Neural cell (in vitro differentiated cells): ENCODE measurements around a stretch of chr22.

DNA sequence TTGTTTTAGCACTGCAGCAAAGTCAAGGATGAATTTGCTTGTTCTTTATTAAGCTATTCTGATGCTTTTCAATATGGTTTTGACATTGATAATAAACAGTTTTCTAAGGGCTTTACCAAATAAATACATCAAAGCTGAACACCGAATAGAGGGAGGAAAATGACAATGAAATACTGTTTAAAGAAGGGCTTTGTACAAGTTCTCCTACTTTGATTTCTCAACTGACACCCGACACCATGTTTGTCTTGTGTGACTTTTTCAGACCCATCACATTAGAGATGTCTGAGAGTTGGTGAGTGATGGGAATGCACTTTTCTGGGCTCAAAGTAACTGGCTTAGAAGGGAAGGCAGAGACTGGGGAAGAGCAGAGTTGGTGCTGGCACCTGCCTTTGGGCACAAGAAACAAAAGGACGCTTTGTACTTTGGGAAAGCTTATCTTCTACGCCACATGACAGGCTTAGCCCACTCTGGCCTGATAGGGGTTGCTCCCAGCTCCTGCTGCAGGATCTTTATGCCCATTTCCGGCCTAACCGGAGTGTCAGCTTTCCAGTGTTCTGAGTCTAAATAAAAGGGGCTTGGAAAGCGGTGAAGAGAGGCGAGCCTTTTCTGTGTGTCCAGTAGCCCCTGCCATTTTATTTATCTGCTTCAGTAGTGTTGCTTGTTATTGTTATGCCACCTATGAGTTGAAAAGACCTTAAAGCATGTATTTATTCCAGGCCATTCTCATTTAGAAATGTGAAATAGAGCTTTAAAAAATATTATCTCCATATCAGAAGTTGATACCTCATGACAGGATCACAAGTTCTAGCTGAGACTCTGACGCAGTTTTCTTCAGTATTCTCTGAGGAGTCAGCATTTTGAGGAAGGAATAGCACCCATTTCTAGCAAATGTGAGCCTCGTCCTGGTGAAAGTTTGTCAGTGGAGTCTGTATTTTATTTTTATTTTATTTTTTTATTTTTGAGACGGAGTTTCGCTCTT, 24.1 kb downstream of the KREMEN1 start:
- RAMPAGE, long total RNA = no peak

DNA sequence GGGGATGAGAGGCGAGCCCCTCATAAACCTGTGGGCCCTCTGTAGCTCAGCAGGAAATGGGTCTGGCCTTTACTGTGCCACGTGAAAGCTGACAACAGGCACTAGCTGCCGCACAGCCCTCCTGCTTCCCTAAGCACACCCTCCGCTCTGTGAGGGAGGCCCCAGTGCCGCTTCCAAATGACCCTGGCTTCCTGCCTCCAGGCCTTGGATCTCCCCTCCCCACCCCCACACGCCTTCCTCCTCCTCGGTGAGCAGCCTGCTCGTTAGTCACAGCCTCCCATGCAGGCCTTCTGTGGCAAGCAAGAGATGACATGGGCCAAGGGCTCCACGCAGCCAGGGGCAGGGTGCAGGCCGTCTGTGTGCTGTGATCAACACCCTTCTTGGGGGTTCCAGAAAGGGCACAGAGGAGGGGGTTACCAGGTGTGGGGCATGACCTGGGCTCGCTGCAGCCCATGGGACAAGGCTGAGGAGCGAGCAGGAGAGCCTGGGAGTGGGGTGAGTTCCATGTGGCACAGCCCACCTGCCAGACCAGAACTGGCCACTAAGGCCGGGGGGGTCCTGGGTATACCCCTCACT, 15.3 kb upstream of the RASL10A start:
- RAMPAGE, long total RNA = no peak

DNA sequence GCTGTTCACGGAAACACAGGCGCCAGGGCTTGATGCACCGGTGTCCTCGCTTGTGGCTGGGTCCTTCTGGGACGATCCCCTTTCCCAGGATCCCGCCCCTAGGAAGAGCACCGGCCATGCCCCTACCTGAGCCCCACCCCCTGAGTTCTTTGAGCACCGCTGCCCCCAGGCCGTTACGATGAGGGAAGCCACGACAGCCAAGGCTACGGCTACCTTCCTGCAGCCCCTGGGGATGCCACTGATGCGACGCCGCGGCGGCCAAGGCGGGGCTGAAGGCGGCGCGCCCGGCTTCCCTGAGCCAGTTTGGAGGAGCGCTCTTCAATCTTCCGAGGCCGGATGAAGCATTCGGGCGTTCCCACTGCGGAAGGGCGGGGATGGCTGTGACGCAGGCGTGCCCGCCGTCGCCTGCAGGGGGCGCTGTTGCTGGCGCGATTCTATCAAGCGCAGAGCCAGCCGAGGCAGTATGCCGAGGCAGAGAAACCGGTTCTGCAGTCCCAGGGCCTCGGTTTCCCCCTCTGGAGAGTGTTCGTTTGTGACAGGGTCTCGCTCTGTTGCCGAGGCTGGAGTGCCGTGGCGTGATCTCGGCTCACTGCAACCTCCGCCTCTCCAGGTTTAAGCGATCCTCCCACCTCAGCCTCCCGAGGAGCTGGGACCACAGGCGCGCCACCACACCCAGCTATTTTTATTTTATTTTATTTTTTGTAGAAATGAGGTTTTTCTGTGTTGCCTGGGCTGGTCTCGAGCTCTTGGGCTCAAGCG, 9.7 kb upstream of the NEFH start:
- RAMPAGE, long total RNA = no peak

DNA sequence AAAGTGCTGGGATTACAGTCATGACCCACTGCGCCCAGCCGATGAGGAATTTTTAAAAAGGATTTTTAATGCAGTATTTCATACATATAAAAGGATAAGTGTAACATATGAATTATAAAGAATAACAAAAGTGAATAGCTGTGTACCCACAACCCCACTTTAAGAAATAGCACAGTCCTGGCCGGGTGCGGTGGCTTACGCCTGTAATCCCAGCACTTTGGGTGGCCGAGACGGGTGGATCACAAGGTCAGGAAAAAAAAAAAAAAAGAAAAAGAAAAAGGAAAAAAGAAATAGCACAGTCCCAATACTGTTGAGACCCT, 54.3 kb upstream of the CABP7 start:
- RAMPAGE, long total RNA = no peak

GRCh38 chr22:29695096-29695574, 24.7 kb upstream of the CABP7 start:
- RAMPAGE, long total RNA = no peak

DNA sequence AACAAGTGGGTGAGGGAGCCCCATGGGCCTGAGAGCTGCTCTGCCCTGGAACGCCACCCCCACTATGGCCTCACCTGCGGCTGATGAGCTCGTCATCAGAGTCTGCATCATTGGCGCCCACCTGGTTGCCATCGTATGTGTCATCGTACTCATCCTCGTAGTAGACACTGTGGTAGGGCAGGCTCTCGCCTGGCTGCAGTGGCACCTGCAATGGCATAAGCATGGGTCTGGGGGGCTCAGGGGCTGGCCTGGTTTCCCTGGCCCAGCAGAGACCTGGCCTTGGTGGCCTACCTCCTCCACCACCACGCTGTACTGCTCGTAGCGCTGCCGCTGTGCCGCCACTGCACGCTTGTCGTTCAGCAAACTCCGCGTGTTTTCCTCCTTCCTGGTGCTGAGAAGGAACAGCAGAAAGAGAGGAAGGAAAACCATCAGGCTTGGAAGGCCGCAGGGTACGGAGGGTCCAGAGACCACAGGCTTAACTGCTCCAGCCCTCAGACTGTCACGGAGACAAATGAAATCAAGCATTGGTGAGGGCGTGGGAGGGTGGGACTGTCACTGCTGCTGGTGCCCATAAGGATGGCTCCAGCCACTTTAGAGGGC, 26.2 kb downstream of the UQCR10 start:
- RAMPAGE, long total RNA = no peak

DNA sequence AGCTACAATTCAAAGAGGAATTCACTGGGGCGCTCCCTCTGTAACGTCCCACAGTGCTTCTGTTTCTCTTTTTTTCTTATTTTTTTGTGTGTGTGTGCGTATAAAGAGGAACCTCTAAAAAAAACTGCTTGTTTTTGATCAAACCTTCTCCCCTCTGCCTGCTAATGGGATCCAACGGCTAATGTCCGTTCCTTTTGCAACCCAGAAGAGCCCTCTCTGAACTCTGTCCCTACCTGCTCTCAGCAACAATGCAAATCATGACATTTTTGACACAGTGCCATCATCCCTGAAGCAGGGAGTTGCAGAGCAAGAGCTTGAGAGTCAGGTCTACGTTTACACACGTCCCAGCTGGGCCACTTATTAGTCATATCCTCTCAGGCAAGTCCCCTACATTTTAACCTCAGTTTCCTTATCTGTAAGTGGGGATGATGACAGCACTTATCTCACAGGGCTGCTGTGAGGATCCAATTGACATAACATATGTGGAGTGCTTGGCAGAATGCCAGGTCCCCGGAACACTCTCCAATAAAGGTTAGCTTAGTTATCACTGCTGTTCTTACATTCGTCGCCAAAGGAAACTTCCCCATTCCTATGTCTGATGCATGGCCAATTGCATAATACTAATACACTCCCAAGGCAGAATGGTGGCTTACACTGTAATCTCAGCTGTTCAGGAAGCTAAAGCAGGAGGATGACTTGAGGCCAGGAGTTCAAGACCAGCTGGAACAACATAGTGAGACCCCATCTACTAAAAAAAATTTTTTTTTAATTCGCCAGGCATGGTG, 16.8 kb downstream of the ASCC2 start:
- RAMPAGE, long total RNA = no peak

GRCh38 chr22:29824725-29825245, 13.3 kb downstream of the ASCC2 start:
- RAMPAGE, long total RNA = no peak

- RAMPAGE, long total RNA = no peak
These were observed 10.4 kb downstream of the ASCC2 start for GRCh38 chr22:29827473-29828300.

DNA sequence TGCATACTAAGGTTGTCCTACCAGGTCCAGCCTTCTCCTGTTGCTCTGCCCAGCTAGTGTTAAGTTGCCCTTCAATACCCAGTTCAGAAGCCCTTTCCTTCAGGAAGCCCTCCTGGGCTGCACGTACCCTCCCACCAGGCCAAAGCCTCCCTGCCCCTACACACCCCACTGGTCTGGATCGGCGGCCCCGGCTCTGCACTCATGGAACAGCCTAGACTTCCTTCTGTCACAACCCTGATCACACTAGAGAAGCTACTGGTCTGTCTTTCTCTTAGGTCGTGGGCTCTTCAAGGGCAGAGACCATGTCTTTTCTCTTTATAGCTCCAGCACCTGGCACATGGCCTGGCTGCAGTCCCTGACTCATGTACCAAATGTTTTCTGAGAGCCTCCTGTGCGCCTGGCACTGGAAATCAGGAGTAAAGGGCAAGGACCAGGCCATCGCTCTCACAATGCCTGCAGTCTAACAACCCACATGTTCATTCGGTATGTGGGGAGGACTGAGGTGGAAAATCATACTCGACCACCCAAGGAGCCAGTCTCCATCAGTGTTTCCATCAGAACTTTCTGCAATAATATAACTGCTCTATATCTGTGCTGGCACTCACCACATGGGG, 7.5 kb downstream of the ASCC2 start:
- RAMPAGE, long total RNA = no peak

DNA sequence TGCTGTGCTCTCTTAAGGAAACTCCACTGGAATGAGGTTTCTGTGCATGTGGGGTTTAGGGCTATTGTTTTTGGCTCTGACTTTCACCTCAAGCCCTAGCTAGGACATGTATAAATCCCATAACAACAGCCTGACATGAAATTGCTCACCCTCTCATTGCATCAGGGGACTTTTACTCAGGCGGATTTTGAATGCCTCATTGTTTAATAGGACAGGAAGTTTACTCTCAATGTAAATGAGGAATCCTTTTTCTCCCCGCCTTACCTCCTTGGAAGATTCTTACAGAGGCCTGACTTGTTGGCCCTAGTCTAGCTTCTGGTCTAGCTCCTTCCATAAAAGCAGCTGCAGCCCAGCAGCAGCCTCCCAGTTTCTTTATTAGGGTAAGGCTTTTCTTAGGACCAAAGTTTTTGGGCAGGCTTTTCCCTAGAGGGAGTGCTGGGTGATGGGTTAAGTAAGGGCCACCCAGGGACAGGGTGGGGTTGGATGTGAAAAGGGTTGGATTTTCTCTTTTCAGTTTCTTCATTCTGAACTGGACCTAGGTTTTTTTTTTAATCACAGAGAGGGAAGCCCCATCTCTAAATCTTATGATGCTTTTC, 49.8 kb downstream of the LIF start:
- RAMPAGE, long total RNA = no peak

DNA sequence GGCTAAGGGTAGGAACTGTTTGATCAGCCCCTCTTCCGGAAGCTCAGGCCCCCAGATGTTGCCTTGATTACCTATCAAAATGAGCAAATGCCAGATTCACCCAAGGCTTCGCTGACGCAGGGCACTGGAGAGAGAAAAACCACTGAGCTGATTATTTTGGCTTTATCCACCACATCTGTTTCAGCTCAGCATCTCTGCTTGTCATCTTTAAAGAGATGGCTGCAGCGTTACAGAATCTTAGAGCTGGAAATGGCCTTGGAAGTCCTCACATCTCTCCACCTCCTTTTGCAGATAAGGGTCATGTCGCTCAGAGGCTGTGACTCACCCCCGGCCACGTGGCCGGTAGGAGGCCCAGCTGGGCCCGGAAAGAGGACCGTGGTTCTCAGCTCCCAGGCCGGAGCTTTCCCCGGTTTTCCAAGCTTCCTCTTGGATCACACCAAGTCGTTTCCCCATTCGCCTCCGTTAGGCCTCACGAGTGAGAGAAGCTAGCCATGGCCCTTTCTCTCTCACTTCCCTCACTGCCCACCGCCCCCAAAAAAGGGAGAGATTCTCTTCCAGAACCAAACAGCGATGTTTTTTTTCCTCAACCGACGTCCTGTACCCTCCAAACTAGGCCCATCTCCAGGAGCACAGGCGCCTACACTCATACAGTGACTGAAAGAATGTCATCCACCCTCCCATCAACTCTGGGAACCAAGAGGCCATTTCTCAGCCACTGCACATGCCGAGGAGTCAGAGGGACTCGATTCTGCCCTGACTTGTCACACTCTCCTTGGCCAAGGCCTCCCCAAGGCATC, 37.7 kb downstream of the LIF start:
- RAMPAGE, long total RNA = no peak

DNA sequence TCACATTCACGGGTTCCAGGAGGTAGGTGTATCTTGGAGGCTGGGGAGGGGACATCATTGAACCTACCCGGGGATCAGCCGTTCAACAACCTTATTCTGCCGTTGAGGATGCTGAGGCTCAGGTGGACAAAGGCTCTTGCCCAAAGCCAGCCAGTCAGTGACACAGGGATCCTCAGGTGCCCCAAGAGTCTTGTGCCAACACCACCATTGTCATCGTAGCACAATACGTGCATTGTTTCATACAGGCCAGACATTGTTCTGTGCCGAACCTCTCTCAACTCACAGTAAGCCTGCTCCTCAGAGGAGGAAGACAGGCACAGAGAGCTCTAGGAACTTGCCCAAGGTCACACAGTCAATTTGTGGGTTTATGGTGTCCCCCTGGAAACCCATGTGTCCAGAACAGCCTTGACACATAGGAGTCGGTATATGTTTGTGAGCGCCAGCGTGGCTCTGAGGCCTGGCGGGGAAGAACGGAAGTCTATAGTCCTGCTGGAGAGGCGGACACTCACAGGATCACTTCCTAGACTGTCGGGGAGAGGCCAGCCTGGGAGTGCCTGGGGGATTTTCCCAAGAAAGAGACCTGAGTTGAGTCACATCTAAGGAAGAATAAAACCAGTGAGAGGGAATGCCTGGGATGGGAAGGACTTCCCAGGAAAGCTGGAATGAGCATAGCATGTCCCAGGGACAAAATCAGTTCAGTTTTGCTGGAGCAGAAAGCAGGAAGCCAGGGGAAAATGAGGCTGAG, 20.3 kb downstream of the LIF start:
- RAMPAGE, long total RNA = no peak

- RAMPAGE, long total RNA = no peak
These were observed 8.9 kb downstream of the TBC1D10A start for GRCh38 chr22:30317822-30318352.

GRCh38 chr22:30324177-30324878, 2.4 kb downstream of the TBC1D10A start:
- RAMPAGE, long total RNA = no peak

DNA sequence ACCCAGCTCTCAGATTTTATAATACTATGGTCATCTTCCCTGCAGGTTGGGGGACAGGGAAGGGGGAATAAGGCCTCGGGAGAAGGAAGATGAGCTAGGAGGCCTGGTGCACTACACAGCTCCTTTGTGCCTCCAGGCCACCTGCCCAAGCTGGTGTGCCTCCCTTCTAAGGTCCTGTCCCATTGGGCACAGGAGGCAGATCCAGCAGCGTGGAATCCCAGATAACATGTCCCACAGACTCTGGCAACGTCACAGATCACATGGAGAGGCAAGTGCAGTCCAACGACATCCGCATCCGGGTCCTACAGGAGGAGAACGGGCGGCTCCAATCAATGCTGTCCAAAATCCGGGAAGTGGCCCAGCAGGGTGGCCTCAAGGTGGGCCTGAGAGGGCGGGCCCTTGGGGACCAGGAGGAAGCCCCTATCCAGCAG, 11.9 kb downstream of the RNF215 start:
- RAMPAGE, long total RNA = no peak

- RAMPAGE, long total RNA = no peak
These were observed 1.4 kb downstream of the SEC14L2 start for GRCh38 chr22:30398107-30398728.

GRCh38 chr22:30424001-30424571, 1.5 kb upstream of the MTFP1 start:
- RAMPAGE, long total RNA = no peak

DNA sequence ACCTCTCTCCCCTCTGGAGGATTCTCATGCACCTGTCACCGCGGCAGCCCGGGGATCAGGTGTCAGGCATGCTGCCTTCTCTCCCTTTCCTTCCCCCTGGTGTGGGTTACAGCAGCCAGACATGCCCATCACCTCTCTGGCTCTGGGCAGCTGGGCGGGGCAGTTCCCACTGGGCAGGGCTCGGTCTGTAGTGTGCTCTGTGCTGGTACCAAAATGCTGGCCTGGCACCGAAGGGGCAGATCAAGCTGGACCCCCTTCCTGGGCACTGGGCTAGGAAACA, 926 bp downstream of the GAL3ST1 start:
- RAMPAGE, long total RNA = no peak

GRCh38 chr22:30609248-30609910, 2.4 kb downstream of the TCN2 start:
- RAMPAGE, long total RNA = no peak